Endothelial cell of umbilical vein (primary cell): ENCODE data around the genes TMEM207, GMNC and OSTN.

DNA sequence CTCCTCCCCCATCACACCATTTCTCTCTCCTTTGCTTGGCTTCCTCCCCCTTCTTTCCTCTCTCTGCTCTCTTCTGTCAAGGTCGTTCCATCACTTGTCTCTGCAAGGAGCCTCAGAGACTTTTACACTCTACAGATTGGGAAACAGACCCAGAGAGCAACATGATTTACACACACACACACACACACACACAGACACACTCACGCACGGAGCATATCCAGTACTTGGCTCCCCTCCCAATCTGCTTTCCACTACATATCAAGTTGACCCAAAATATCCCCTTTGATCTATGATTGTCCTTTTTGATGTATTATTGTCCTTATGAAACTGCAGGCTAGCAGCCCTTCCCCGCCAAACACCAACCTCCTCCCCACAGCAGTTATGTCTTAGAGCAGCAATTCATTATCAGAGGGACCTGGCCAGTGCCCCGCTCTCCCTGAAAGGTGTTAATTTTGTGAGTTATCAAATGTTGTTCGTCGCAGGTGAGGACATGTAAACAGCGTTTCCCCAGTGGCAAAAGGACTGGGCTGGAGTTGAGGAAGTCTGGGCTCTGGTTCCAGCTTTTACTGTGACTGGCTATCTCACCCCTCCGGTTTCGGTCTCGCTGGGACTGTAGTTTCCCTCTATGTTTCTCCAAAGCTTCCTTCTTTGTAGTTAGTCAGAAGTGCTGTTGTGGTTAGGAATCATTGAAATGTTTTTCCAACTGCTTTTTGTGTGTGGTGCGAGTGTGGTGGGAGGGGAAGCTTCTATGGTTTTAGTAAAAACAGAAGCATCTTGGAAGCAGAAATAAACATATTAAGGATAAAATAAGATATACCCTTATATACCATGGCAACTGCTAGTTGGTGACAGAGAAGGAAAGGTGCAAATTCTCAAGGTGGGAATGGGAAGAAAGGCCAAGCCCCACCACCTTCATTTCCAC, 851 bp upstream of the CLDN1 start:
- PRO-cap, result no peak
CAGE:
- cytosol, long polyA minus RNA, result no peak
- cytosol, long polyA plus RNA, result no peak
- long polyA plus RNA, result no peak
- nucleus, long polyA minus RNA, result no peak
- nucleus, long polyA plus RNA, result no peak

DNA sequence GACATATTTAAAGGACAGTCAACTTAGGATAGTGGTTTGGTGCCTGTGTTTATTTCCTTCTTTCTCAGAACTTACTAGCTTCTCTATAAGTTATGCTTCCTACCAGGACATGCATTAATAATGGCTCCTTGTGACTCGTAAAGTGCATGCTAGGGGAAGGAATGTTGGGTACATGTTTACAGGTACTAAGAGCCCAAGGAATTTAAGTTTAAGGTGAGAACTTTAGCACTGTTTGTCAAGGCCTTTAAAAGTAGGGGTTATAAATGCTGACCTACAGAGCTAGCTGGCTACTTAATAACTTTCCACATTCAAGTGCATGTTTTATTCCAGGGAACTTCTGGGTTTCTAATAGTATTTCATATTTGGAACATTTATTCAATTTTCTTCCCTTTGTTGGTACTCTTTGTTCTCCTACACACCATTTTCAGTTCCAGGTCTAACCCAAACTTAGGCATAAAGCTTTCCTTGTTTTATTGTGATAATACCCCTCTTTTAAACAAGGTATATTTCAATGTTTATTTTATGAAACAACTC, at the start of gene TMEM207:
TMEM207 (minus strand) TSS at position 97 of the 534 bp plus-strand sequence.
- PRO-cap, result no peak
CAGE:
- cytosol, long polyA minus RNA, result no peak
- cytosol, long polyA plus RNA, result no peak
- long polyA plus RNA, result no peak
- nucleus, long polyA minus RNA, result no peak
- nucleus, long polyA plus RNA, result no peak

DNA sequence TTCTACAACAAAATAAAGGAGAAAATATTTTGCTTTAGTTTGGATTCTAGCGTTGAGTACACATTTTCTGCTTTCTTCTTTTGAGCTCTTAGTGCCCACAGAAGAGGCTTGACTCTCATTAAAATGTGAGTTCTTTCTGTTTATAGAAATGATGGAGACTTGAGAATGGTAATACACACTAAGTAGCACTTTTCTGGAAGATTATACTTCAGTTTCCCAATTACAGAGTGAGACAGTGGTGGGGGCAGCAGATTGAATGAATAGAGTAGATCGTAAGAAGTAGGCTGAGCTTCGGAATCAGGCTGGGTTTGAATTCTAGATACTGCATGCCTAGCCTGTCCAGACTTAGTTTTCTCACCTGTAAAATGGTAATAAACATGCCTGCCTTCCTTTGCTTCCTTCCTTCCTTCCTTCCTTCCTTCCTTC, 8.0 kb downstream of the IL1RAP start:
- PRO-cap, result no peak
CAGE:
- cytosol, long polyA minus RNA, result no peak
- cytosol, long polyA plus RNA, result no peak
- long polyA plus RNA, result no peak
- nucleus, long polyA minus RNA, result no peak
- nucleus, long polyA plus RNA, result no peak

DNA sequence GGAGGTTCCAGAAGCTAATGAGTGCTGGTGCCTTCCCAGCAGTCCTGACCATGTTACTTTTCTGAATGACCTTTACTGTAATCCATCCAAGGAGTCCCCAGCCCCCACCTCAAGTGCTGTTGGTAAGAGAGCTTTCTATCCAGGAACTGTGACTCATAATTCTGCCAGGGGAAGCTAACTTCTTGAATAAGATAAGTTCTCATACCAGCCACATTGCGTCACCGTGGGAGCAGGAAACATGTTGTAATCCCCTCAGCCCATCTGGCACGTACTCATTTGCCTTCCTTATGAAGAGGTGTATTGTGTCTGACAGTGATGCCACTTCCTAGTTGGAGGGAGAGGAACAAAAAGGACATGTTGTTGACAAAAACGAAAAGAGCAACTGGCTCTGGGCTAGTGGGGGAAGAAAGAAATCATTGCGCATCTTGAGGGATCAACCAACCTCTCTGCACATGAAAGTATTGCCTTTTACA, 52.5 kb downstream of the IL1RAP start:
- PRO-cap, result bidirectional peak, plus-strand start at position 288 of the sequence, minus-strand start at position 63 of the sequence
CAGE:
- cytosol, long polyA minus RNA, result no peak
- cytosol, long polyA plus RNA, result no peak
- long polyA plus RNA, result no peak
- nucleus, long polyA minus RNA, result no peak
- nucleus, long polyA plus RNA, result no peak

DNA sequence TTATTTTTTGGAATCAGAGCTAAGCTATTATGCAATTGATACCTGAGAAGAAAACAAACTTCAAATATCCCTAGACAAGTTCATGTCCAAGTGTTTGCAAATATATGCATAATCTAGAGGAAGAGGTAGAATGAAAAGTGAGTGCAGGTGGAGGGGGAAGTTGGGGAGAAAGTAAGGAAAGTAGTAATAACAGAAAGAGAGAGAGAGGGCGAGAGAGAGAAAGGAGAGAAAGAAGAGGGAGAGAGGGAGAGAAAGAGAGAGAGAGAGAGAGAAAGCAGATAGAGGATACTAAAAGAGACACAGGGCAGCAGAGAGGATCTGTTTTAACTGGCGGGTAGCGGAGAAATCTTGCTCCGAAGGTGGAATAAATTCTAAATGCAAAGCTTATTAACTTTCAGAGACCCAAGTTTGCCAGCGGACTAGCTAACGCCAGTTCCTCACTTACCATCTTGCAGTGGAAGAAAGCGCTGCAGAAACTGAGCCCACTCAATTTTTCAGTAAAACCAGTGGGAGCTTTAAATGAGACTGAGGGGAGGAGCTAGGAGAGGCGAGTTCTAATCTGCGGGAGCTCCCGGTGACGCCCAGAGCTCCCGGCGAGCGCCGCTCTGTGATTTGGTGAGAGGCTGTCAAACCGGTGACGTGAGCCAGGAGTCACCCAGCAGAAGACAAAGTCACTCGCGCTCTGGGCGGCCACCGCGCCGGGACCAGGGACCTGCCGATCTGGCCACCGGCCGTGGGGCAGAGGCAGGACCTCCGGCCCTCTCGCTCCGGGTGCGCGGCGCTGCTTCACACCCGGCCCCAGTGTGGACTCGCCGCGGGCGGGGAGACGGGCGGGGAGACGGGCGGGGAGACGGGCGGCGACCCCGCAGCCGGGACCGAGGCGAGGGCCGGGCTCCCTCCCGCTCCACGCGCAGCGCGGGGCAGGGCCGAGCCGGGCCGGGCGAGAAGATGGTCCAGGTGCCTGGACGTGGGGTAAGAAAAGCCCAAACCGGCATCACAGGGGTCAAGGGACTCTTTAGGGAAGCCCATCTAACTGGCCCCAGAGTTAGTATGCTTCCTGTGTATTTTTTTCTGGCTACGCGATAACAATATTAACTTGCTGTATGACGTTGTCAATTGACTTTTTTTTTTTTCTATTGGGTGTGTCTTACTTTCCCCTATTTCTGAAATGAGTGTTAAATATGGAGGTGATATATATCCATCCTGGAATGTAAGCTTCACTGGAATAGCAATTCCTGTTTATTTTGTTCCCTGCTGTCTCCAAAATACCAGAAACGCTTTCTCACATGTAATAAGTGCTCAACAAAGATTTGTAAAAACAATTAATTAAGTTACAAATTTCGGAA, at the start of gene GMNC:
GMNC (minus strand) TSS at position 527 of the 1,346 bp plus-strand sequence.
- PRO-cap, result unidirectional peak, plus-strand start at position 674 of the sequence
CAGE:
- cytosol, long polyA minus RNA, result no peak
- cytosol, long polyA plus RNA, result no peak
- long polyA plus RNA, result no peak
- nucleus, long polyA minus RNA, result no peak
- nucleus, long polyA plus RNA, result no peak

- PRO-cap, result no peak
CAGE:
- cytosol, long polyA minus RNA, result no peak
- cytosol, long polyA plus RNA, result no peak
- long polyA plus RNA, result no peak
- nucleus, long polyA minus RNA, result no peak
- nucleus, long polyA plus RNA, result no peak
Measured at GRCh38 chr3:191199148-191199413, at the start of gene OSTN. TSS of gene OSTN (plus strand) at chr3:191199241.

- PRO-cap, result no peak
CAGE:
- cytosol, long polyA minus RNA, result no peak
- cytosol, long polyA plus RNA, result no peak
- long polyA plus RNA, result no peak
- nucleus, long polyA minus RNA, result no peak
- nucleus, long polyA plus RNA, result no peak
Measured at GRCh38 chr3:191263208-191263702, 64.2 kb downstream of the OSTN start.

DNA sequence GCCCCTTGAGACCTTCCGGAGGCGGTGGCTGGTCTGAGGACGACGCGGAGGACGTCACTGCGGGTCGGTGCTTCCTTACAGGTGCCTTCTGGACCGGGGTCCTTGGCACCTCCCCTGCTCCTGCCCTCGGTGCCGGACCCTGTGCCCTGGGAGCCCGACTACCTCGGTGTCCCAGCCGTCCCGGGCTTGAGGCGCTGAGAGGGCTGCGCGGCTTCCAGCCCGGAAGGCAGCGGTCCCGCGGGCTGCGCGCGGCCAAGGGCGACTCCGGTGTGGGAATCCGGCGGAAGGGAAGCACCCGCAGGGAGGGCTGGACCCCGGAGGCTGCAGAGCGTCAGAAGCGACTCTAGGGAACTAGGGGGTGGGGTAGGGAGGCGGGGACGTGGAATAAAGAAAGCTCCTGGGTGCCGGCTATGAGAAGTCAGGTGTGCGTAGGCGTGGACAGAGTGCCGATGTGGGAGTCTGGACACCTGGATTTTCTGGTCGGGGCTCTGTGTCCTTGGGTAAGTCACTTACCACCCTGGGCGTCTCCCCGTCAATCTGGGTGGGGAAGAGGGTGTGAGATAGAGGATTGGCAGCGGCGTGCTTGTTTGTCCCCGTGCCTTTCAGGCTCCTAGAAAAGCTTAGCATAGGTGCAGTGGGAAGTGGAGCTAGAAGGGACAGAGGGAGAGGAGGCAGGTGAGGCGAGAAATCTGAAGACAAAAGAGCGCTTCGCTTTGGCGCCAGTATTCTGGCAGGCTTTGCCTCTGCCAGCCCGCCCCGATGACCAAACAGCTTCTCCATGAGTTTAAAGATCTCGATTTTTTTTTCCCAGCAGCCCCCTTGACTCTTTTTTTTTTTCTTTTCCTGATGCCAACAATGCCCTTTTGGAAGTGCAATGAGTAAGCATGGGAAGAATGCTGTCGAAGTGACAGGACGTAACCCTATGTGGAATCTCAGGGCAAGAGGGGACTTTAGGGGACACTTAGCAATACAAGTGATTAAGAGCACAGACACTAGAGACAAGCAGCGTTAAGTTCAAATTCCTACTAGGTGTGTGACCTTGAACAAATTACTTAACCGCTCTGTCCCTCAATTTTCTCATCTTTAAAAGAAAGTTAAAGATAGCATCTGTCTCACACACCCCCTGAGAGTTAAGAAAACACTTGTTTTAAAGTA, 212.0 kb downstream of the FGF12 start:
- PRO-cap, result no peak
CAGE:
- cytosol, long polyA minus RNA, result no peak
- cytosol, long polyA plus RNA, result no peak
- long polyA plus RNA, result no peak
- nucleus, long polyA minus RNA, result no peak
- nucleus, long polyA plus RNA, result no peak

DNA sequence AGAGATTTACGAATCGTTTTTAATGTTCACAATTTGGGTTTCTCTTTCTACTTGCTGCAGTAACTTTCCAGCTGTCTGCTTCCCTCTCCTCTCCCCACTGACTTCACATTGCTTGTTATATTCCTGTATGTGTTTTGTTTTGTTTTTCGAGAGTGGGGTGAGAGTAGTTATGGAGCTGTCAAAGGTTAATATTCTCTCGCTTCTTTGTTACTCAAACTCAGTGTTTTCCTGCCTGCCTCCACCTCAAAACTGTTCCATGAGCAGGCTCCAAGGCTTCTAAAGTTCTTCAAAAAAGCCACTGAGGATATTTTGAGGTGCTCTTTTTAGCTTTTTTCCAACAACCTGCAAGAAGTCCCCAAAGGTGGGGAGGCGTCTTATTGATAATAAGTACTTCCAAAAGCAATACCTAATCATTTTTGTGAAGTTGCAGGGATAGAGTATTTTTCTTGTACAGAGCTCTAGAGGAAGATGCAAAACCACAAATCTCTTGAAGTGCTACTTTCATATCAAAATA, 592 bp upstream of the FGF12 start:
- PRO-cap, result no peak
CAGE:
- cytosol, long polyA minus RNA, result no peak
- cytosol, long polyA plus RNA, result no peak
- long polyA plus RNA, result no peak
- nucleus, long polyA minus RNA, result no peak
- nucleus, long polyA plus RNA, result no peak

- PRO-cap, result no peak
CAGE:
- cytosol, long polyA minus RNA, result no peak
- cytosol, long polyA plus RNA, result no peak
- long polyA plus RNA, result no peak
- nucleus, long polyA minus RNA, result no peak
- nucleus, long polyA plus RNA, result no peak
Measured at GRCh38 chr3:192850243-192851192, 67.1 kb downstream of the MB21D2 start.

DNA sequence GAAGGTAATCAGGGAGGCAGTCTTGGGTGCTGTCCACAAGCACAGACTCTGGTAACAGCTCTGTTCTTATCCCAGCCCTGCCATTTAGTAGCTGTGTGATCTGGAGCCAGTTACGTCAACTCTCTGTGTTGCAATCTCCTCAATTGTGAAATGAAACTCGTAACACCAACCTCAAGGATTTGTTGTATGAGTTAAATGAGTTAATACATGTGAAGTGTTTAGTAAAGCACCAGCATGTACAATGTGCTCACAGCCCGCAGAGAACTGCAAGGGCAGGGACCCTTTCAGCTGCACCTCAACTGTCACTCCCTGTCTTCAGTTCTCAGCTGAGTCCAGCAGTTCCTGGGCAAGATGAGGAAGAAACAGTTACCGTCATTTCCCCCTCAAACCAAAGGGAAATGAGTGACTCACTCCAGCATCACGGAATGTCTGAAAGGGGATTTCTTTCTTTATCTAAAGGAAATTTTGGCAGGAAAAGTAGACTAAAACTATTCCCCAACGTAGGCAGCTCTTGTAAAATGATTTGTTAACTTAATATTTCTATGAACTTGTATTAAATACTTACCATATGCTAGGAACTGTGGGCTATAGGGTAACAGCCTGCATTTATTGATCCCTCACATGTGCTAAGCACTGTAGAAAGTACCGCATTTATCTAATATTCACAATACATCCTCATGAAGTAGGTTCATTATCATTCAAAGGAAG, 40.0 kb upstream of the MB21D2 start:
- PRO-cap, result bidirectional peak, plus-strand start at position 452 of the sequence, minus-strand start at position 324 of the sequence
CAGE:
- cytosol, long polyA minus RNA, result no peak
- cytosol, long polyA plus RNA, result no peak
- long polyA plus RNA, result no peak
- nucleus, long polyA minus RNA, result no peak
- nucleus, long polyA plus RNA, result no peak

DNA sequence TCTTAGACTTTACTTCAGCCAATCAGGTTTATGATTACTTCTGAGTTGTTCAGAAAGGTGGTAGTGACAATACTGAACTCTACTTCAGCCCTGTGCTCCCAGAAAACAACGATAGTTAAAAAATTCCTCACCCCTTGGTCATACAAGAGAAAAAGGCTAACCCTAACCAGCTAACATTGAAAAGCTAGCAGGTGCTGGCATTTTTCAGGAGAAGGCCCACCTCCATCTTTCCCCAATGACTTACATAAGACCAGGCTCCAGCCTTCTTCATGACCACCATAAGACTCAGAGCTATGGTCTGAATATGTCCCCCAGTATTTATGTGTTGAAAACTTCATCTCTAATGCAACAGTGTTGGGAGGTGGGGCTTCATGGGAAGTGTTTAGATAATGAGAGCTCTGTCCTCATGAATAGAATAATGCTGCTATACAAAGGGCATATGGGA, 125.4 kb upstream of the PLAAT1 start:
- PRO-cap, result no peak
CAGE:
- cytosol, long polyA minus RNA, result no peak
- cytosol, long polyA plus RNA, result no peak
- long polyA plus RNA, result no peak
- nucleus, long polyA minus RNA, result no peak
- nucleus, long polyA plus RNA, result no peak

DNA sequence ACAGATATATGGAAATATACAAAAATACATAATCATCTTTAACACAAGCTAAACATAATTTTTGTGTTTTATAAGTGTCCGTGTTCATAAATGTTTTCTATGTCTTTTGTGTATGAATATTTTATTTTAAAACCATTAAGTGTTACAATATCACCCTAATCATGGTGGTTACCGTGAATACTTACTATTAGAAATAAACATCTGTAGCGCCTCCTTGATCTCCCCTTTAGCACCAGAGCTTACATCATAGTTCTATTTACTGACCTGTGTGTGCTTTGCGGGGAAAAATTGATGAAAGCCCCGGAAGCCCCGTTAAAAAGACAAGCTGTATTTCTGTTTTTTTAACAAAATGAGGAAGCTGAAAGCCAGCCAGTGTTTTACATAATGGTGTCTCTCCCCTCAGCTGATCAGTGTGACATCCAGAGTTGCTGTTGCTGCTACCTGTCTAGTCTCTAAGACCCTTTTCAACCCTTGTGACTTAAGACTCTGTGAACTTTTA, 100.7 kb downstream of the OPA1 start:
- PRO-cap, result no peak
CAGE:
- cytosol, long polyA minus RNA, result no peak
- cytosol, long polyA plus RNA, result no peak
- long polyA plus RNA, result no peak
- nucleus, long polyA minus RNA, result no peak
- nucleus, long polyA plus RNA, result no peak

- PRO-cap, result no peak
CAGE:
- cytosol, long polyA minus RNA, result no peak
- cytosol, long polyA plus RNA, result no peak
- long polyA plus RNA, result no peak
- nucleus, long polyA minus RNA, result no peak
- nucleus, long polyA plus RNA, result no peak
Measured at GRCh38 chr3:193777575-193777982, 184.6 kb downstream of the OPA1 start.

GRCh38 chr3:193828231-193829129, 235.5 kb downstream of the OPA1 start:
- PRO-cap, result no peak
CAGE:
- cytosol, long polyA minus RNA, result no peak
- cytosol, long polyA plus RNA, result no peak
- long polyA plus RNA, result no peak
- nucleus, long polyA minus RNA, result no peak
- nucleus, long polyA plus RNA, result no peak

DNA sequence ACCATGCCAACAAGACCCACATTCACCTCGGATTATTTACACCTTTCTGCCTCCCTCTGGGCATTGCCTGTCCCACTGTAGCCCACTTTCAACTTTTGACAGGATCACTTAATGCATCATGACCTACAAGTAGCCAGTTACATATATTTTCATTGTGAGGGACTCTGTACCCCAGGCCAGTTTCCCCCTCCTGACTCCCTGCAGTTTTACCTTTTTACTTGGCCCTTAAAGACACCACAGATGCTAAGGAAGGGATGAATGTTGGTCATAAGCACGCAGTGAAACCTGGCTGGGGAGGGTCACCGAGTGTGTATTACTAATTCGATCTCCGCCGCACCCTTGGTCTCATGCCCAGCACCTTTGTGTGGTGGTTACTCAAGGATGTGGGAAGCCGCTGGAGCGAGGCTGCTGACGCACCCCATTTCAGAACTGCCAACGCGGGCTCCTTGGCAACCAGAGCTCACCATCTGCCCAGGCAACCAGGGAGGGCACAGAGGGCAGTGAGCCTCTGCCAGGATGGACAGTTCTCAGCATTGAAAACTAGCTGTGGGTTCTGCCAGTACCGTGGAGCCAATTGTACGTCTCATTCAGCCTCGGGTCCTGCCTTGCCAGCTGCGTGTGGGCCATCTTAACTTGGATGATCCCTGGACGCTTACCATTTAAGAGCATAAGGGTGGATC, 238.4 kb downstream of the OPA1 start:
- PRO-cap, result no peak
CAGE:
- cytosol, long polyA minus RNA, result no peak
- cytosol, long polyA plus RNA, result no peak
- long polyA plus RNA, result no peak
- nucleus, long polyA minus RNA, result no peak
- nucleus, long polyA plus RNA, result no peak

GRCh38 chr3:194035377-194035798, 100.6 kb upstream of the HES1 start:
- PRO-cap, result no peak
CAGE:
- cytosol, long polyA minus RNA, result no peak
- cytosol, long polyA plus RNA, result no peak
- long polyA plus RNA, result no peak
- nucleus, long polyA minus RNA, result no peak
- nucleus, long polyA plus RNA, result no peak

GRCh38 chr3:194089321-194090227, 46.4 kb upstream of the HES1 start:
- PRO-cap, result bidirectional peak, plus-strand start at chr3:194089846, minus-strand start at chr3:194089570
CAGE:
- cytosol, long polyA minus RNA, result no peak
- cytosol, long polyA plus RNA, result no peak
- long polyA plus RNA, result no peak
- nucleus, long polyA minus RNA, result start-site peak on the minus strand at chr3:194089527-194089558, 13 reads
- nucleus, long polyA plus RNA, result no peak

GRCh38 chr3:194138721-194140072, 3.2 kb downstream of the HES1 start:
- PRO-cap, result no peak
CAGE:
- cytosol, long polyA minus RNA, result no peak
- cytosol, long polyA plus RNA, result no peak
- long polyA plus RNA, result no peak
- nucleus, long polyA minus RNA, result start-site peak on the minus strand at chr3:194139166-194139231, 19 reads
- nucleus, long polyA plus RNA, result no peak

GRCh38 chr3:194194649-194195078, 58.7 kb downstream of the HES1 start:
- PRO-cap, result no peak
CAGE:
- cytosol, long polyA minus RNA, result no peak
- cytosol, long polyA plus RNA, result no peak
- long polyA plus RNA, result no peak
- nucleus, long polyA minus RNA, result no peak
- nucleus, long polyA plus RNA, result no peak